ENCODE data around the gene ITFG1.

- PRO-cap = no peak
These were observed 16.8 kb downstream of the DNAJA2 start for GRCh38 chr16:46956320-46957472.

DNA sequence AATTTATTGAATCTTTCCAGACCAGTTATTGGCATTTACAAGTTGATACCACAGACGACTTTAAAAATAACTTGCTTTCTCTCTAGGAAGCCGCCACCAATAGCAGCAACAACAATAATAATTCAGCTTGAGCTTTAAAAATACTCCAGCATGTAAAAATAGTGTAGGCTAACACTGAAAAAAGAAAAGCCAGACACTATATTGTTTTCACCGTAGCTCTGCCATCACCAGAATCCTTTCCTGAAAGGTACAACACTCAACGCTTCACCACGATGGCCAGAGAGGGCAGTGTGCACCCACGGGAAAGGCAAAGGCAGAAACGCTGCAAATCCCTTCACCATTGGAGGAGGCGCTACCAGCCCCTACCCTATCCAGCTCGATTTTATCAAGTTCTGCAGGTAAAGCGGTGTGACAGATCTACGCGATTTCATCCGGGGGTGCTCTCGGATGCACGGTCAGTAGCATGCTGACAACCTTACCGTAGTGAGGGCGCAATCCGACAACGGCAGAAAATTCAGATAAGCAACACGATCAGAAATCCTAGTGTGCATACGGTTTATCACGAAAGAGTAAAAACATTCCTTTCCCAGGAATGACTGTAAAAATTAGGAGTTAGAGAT is 2.1 kb downstream of the NETO2 start:
- PRO-cap = no peak

DNA sequence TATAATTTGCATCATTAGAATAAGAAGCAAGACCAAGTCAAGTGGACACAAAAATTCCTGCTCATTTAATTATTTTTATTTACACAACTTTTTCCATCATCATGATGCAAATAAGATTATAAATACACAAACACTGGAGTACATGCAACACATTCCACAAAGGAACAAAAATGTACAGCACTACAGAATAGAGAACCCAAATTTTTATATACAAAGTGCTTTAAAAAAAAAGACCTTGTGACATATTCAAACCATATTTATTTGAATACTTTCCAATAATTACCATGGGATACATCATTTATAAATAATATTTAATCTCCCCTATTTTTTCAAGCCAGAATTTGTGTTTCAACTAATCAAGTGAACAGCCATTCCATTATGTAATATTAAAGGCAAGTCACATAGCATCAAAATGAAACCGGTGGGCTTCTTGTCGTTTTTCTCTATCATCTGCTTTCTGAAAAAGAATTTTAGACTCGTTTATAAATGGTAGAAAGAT is 11.6 kb upstream of the NETO2 start:
- PRO-cap = no peak

GRCh38 chr16:47297098-47297628 is 153.4 kb upstream of the NETO2 start:
- PRO-cap = no peak

- PRO-cap = bidirectional peak, plus-strand start at chr16:47461331, minus-strand start at chr16:47461078
These were observed at the start of gene ITFG1 for GRCh38 chr16:47460663-47461528. Gene ITFG1, minus strand, starts transcription at chr16:47461063.

- PRO-cap = no peak
These were observed 113.5 kb downstream of the PHKB start for GRCh38 chr16:47574700-47575062.

- PRO-cap = no peak
These were observed 173.1 kb downstream of the PHKB start for GRCh38 chr16:47634127-47634705.

DNA sequence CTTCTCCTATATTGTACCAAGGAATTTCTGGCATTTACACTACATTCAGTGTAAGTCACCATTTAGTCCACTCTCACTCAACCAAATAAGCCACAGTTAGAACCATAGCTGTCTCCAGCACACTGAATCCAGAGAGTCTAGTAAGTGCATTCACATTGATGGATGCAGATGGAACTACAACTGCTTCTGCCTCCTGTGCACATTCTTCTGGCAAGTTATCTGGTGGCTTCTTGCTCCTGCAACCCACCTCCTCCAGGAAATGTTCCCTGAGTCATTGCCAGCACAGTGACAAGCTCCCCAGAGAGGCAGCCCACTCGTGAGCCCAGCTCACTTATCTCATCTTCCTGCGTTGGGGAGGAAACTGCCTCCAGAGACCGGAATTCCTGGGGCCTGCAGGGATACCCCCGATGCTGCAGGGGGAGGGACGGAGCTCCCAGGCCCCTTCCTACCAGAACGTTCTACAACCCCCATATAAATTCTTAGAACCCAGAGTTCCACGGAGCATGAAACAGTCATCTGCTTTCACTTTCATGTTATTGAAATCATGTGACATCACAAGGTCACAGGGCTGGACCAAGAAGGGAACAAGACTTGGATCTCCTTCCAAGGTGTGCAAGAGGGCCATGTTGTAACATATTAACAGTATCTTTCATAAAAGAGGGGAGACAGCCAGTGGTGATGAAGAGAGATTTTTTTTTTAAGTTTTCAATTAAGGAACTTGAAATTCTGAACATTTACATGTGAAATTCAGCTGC is 318.5 kb downstream of the PHKB start:
- PRO-cap = no peak

DNA sequence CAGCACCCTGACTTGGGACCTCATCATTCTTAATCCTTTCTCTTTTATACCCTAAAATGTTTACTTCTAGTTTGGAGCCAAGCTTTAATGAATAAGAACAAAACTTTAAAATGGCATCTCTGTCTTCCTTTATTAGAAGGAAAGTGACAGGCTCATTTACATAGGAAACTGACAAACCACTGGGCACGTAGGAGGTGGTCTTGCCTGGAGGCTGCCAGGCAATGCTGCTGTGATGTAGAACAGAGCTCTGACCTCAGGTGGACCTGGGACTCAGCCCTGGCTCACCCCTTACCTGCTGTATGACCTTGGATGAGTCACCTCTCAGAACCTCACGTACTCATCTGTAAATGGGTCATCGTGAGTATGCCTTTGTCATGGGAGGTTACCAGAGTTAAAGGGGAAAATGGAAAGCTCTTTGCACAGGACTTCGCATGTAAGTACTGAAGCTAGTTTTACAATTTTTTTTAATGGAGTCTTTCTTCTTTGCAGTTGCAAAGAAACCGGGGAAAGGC is 37.6 kb upstream of the LONP2 start:
- PRO-cap = no peak

- PRO-cap = bidirectional peak, plus-strand start at chr16:48384645, minus-strand start at chr16:48384591; bidirectional peak, plus-strand start at chr16:48385066, minus-strand start at chr16:48384815
These were observed 576 bp downstream of the SIAH1 start for GRCh38 chr16:48384430-48385243.

DNA sequence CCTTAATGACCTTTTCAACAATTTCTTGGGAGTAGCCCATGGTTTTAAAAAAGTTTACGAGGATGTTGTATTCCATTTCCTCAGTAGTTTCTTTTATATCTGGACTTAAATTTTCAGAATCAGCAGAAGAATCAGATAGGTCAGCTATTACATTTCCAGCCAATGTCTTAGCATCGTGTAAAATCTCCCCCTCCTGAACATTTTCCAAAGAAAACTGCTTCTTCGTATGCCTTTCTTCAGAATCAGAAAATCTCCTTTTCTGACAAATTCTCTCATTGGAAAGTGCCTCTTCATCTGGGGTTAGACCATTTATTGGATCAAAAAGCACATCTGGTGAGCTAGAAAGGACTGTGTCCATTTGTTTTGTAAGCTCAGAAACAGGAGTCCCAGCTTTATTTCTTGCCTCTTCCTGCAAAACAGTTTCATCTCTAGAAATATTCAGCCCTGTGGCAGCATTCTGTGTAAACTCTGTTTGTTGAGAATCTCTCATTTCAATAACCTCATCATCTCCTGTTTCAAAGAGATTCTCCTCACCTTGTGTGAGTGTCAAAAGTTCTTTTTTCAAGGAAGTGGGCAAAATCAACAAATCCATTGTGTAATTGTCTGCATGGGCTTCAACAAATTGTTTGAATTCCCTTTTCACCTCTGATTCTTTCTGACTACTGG is 48.3 kb downstream of the N4BP1 start:
- PRO-cap = no peak

DNA sequence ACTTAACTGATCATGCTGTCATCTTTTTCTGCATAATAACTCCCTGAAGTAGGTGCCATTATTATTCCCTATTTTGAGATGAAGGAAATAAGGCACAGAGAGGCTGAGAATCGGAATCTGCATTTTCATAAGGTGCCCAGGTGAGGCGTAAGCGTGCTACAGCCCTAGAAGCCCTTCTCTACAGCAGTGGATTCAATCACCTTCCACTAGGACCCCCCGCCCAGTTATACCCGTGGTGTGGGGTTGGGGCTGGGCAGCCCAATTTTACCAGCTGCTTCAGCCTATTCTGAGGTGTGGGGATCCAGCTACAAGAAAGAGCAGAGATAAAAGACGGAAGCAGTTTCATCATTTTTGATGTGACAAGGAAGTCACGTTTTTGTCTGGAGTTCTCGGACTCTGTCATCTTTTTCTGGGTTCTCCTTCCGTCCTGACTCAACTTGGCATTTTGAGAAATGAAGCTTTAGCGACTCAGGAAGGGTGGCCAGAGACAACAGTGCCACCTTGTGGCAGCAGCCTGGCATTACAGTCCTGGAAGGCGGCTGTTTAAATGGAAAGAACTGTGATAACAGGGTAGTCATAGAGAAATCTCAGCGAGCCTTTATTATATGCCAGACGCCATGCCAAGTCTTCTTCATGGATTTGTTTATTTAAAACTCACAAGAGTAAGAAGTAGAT is 20.3 kb upstream of the N4BP1 start:
- PRO-cap = no peak

DNA sequence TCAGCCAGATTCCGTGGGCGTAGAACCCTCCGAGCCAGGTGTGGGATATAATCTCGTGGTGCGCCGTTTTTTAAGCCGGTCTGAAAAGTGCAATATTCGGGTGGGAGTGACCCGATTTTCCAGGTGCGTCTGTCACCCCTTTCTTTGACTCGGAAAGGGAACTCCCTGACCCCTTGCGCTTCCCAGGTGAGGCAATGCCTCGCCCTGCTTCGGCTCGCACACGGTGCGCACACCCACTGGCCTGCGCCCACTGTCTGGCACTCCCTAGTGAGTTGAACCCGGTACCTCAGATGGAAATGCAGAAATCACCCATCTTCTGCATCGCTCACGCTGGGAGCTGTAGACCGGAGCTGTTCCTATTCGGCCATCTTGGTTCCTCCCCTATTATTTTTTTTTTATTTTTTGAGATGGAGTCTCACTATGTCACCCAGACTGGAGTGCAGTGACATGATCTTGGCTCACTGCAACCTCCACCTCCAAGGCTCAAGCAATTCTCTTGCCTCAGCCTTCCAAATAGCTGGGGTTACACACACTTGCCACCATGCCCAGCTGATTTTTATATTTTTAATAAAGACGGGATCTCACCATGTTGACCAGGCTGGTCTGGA is 164.3 kb upstream of the N4BP1 start:
- PRO-cap = no peak

DNA sequence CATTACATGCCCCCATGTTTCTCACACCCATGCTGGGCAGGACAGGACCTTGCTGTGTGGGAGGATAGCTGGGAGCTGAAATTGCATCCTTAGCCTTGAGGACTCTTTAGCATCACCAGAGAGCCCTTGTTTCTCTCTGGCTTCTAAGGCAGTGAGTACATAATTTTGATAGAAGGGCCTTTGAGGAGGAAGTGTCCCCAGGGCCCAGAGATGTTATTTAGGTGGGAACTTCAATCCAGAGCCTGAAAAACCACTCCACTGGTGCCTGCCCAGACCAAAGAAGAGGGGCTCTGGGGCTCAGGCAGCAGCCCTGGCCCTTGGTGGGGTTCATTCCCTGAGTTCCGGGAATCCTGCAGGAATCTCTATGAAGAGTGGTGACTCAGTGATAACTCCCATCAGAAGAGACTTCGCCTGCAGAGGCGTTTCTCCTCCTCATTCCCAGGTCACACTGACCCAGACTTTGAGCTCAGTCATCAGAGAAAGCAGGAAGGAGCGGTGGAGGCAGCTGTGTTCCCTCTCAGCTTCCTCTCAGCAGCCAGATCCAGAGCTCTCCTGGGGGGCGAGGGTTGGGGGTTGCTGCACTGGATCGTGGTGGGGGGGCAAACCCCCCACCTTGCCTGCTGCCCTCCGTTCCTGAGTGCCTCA is 271.4 kb downstream of the CBLN1 start:
- PRO-cap = bidirectional peak, plus-strand start at position 476 of the sequence, minus-strand start at position 447 of the sequence

- PRO-cap = no peak
These were observed 261.8 kb downstream of the CBLN1 start for GRCh38 chr16:49019718-49020415.

- PRO-cap = no peak
These were observed 101.8 kb downstream of the CBLN1 start for GRCh38 chr16:49179860-49180126.

DNA sequence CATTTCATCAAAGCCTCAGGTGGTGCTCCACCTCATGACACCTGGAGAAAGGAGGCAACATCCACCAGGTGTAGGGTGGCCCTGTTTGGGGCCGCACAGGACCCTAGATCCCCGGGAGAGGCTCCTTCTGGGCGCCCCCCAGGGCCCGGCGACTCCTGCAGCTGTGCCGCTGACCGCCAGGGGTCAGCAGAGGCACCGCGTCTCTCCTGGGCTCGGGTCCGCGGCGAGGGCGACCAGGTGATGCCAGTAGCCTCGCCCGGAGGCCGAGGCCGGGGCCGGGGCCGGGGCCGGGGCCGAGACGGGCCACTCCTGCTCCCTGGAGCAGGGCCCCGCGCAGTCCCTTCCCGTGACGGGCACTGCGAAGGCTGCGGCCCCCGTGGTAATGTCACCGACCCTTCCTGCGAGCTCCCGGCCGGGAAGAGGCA is 118.6 kb downstream of the C16orf78 start:
- PRO-cap = no peak

DNA sequence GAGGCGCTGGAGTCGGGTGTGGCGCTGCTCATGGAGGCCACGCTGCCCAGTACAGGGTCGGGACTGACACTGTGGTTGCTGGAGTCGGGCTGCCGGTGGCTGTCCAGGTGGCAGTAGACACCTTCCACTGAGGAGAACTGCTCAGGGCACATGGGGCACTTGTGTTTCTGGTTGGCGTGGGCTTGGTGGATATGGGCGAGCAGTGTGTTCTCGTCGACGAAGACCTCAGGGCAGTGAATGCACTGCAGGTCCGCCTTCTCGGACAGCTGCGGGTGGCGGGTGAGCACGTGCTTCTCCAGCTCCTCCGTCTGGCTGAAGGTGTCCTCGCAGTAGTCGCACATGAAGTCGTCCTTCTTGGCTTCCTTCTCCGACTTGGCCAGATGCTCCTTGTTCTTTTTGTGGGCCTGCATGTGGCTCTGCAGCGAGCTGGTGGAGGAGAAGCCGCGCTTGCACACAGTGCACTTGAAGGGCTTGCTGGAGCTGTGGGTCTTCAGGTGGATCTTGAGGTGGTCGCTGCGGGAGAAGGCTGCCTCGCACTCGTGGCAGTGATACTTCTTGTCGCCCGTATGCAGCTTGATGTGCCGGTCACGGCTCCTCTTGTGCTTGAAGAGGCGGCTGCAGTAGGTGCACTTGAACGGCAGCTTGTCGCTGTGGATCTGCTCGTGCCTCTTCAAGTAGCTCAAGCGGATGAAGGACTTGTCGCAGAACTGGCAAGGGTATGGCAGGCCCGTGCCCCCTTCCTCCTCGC is 217.7 kb downstream of the ZNF423 start:
- PRO-cap = no peak

DNA sequence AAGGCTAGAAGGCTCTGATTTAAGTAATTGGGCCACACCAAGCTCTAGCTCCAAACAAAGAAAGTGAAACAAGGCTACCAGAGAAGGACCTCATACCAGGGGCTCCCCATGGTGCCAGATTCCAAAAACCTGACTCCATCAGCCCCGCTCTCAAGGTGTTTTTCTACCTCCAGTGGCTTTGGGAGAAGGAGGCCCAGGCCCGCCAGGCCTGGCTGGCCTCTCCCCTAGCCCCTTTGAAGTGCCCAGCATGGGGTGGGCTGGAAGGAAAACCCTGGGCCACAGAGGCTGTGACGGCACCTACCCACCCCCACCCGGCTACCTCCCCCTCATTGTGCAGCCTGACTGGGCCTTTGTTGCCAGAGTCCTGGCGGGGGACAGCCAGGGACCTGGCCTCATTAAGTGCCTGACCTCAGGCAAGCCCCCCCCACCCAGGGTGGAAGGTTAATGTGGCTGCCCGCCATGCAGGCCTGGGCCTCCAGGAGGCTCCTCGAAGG is 159.5 kb downstream of the ZNF423 start:
- PRO-cap = no peak

GRCh38 chr16:49698197-49698906 is 157.6 kb downstream of the ZNF423 start:
- PRO-cap = no peak